Choroid plexus epithelial cell (primary cell): ENCODE measurements around a stretch of chr5.

GRCh38 chr5:133934257-133934763, 34.1 kb downstream of the C5orf15 start:
- RRBS: no CpG with 5 or more reads among the region's 6 CpGs

- RRBS: no CpG with 5 or more reads among the region's 3 CpGs
These were observed 11.9 kb downstream of the C5orf15 start for GRCh38 chr5:133956498-133957036.

- RRBS: no CpG with 5 or more reads among the region's 8 CpGs
These were observed 1.6 kb upstream of the C5orf15 start for GRCh38 chr5:133969648-133970839.

GRCh38 chr5:134003799-134004325, 913 bp downstream of the VDAC1 start:
- RRBS: 2% methylated on average over 21 of the region's 52 CpGs

DNA sequence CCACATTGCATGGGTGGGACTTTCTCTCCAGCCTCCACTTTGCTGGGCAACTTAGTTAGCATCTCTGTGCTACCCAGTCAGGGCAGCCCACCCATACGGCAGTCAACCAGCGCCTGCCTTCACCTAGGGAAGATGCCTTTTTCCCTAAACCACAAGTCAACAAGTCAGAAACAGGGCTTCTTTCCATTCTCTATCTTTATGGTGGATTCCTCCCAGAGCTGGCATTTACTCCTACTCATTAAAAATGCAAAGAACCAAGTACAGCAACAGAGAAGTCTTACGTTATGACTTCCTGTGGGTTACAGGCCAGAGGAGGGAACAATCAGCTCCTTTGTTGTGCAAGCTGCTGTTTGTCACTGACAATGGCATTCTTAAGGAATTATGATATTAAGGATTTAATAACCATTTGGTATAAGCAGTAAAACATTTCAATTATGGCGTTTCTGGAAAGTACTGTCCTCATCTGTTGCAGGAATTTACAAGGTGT, 48.9 kb upstream of the VDAC1 start:
- RRBS: no CpG with 5 or more reads among the region's 4 CpGs

DNA sequence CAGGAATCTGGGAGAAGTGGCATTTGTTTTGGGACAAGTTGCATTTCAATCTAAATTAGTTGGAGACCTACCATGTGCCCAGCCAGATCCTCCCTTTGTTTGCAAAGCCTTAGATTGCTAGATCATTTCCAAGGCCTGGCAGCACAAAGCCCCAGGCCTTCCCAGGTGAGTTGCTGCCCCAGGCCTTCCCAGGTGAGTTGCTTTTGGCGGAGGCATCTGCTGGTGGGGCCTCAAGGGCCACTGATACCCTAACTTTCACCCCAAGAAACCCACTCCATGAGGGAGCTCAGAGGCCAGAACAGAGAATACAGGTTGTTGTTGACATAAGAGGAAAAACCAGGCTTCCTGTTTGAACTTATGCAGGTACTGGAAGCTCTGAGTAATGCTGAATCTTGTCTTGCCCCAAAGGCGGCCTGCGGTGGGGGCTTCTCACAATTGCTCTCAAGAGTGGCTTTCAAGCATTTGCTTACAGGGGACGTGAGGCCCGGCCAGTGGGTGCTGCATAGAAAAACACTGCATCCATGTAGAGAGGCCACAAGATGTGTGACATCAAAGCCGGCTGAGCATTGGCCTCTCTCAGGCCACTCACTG, 34.8 kb upstream of the TCF7 start:
- RRBS: 75% methylated on average over 1 of the region's 6 CpGs

DNA sequence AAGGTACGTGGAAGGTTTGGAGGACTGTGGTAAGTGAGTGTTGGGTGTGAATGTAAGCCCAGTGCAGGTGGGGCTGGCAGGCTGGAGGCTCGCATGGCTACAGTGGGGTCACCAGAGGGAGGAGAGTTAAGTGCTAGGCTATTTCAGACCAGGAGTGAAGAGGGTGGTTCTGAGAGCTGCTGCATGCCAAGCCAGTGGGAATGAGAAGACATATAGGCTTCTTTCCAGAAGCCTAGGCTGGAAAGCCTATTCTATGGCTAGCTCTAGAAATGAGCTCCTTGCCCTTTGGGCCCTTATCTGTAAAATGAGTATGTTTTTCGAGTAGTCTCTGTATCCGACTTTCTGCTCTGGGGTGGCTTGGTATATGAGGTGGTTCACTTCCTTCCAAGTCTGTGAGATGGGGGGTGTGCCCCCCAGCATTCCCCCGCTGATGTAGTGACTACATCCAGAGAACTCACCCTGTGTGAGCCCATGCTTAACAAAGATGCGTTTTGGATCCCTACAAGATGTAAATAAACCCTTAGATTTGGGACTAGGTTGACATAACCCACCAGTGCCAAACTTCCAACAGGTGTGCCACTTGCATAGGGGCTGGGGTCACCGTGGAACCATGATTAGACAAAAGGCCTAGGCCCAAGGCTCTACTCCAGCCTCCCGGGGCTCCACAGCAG, 2.5 kb downstream of the TCF7 start:
- RRBS: no CpG with 5 or more reads among the region's 8 CpGs

GRCh38 chr5:134124461-134124952, 10.0 kb downstream of the TCF7 start:
- RRBS: no CpG with 5 or more reads among the region's 6 CpGs

- RRBS: no CpG with 5 or more reads among the region's 11 CpGs
These were observed 26.8 kb downstream of the TCF7 start for GRCh38 chr5:134141030-134141963.

DNA sequence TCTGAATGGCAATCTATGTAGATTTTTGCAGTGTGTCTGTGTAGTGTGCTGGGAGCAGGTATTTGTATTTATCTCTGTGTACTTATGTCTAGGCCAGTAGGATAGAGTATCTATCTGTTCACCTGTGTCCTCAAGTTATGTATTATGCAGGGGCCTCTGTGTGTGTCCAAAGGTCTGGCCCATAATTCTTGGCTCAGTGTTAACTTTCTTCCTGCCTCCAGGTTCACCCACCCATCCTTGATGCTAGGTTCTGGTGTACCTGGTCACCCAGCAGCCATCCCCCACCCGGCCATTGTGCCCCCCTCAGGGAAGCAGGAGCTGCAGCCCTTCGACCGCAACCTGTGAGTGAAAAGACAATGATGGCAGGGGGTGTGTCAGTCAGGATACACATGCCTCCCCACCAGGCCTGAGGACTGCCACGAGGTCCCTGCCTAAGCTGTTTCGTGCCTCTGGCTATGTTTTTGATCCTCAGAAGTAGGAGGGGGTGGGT, 27.5 kb downstream of the TCF7 start:
- RRBS: no CpG with 5 or more reads among the region's 5 CpGs

DNA sequence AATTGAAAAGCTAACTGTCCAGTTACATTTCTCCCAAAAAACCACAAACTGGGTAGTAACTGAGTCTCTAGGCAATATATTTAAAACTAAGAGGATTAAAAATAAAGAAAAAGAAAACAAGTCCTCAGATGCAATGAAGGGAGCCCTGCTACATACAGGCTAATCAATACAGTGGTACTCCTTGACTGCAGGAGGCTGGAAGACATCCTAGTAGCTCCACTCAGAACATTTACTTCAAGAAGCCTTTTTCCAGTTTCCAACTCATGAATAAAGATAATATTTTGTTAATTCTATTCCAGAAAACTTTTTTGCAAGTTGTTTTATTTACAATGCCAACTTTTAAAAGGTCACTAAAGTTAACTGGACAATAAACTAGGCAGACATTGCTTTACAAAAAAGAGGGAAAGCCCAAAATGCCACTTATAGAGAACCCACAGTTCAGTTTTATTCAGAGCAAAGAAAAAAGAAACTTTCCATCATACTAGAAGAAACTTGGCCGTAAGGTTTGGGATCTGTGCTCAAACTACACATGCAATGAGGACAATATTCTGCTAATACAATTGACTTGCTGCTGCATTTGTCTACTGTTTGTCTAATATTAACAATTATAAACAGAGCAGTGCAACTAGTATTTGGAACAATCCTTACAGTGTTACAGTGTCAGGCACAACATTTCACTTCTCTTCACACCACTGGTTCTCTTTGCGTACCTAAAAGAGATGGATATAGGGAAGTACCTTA, 19.5 kb downstream of the SKP1 start:
- RRBS: no CpG with 5 or more reads among the region's 2 CpGs

- RRBS: no CpG with 5 or more reads among the region's 5 CpGs
These were observed 22.7 kb downstream of the PPP2CA start for GRCh38 chr5:134202832-134203922.

DNA sequence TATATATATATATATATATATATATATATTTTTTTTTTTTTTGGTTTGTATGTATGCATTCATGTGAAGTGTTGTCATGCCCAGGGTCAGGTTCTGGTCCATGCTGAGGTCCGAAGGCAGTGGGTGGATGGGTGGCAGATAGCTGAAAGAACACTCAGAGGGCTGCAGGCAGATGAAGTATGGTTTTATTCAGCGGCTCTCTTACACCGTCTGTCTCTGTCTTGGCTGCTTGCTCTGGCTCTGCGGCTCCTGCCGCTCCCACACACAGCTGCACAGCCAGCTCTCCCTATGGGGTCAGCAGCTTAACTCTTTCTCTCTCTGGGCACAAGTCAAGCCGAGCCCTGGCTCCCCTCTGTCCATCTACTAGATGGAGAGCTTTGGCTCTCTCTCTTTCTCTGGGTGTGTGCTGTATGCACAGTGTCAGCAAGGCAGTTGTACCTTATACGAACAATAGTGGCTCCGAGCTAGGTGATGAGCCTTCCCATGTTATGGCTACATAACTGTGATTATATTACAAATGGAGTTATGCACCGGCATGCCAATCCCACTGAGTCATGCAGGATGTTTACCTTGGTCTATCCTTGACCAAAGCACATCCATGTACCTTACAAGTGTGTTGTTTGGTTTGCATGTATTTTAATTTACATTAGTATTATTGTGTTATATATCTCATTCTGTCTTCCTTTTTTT, 19.2 kb upstream of the PPP2CA start:
- RRBS: no CpG with 5 or more reads among the region's 9 CpGs

DNA sequence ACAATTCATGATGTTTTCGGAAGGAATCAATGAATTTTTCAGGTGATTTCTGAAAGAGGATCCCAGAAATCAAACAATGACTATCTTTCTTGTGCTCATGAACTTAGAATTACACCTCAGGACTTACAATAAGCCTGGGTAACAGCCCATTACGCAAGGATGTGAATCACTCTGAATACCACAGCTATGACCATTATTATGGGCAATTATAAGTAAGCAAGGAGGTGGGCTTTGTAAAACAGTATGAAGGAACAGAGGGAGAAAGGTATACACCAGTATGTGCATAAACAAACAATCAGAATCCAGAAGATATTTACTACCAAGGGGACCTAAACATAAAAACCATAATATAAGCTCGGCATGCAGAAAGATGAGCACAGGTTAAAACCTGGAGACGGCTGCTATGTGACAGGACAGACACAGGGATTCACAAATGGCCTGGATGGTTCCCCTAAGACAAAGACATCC, 21.6 kb upstream of the PPP2CA start:
- RRBS: no CpG with 5 or more reads among the region's 4 CpGs

DNA sequence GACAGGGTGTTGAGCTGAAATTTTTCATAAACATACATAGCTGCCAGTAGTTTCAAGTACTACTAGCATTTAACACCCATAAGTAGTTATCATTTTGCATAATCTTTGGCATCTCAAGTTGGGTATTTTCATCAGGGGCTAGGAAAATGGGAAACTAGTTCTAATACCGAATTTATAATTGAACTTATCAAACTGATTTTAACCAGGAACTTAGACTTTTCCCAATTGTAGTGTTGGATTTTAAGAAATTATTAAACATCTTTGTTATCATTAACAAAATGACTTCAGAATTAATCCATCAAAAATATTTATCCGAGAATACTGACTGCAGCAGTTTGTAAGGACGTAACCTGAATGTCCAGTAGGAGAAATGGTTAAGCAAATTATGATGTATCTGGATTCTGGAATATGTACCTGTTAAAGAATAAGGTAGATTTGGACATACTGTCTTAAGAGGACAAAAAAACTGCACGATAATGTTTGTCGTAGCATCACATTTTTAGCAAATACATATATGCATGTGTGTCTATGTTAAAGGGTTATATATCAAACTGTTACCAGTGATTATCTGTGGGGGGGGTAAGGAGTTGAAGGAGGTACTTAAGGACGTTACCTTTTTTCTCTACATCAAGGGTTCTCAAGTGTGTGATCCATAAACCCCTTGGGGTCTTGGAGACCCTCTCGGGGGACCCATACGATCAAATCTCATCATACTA, 5.8 kb downstream of the UBE2B start:
- RRBS: no CpG with 5 or more reads among the region's 8 CpGs

DNA sequence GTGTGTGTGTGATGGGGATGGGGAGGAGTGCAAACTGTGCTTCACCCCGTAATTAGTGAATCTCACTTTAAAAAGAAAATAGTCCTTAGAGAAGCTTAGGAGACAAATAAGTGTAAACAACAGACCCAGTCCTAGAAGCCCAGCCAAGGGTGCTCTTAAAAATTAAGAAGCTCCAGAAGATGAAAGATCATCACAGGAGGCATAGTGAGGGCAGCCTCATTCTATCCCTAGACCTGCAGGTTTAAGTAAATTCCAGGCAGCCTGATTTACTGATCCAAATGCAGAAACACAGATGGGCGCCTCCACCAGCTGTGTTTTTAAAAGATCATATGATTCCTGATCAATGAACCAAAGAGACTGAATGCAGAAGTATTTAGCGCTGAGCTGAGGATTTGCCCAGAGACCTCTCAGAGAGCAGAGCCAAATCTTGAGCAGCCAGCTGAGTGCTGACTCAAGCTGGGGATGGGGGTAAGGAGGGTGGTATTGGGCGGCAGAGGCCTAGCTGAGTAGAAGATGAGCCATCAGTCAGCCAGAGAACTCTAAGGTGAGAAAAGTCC, 34.0 kb upstream of the CDKN2AIPNL start:
- RRBS: no CpG with 5 or more reads among the region's 4 CpGs

DNA sequence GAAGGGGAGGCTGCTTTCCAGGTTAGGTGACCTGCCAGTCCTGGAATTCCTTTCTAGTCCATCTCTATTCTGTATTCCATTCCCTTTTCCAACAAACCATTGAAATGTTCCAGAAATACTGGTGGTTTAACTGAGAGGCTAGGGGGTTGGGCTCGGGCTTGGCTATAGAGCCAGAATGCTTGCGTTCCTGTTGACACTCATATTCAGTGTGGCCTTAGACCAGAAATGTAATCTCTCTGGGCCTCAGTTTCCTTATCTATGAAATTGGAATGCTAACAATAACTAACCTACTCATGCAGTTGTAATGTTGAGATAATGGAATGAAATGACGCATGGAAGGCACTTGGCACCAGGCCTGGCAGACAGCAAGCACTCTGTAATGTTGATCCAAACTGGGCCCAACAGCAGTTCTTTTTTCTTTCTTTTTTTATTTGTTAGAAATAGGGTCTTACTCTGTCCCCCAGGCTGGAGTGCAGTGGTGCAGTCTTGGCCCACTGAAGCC, 26.8 kb downstream of the JADE2 start:
- RRBS: no CpG with 5 or more reads among the region's 3 CpGs

- RRBS: no CpG with 5 or more reads among the region's 8 CpGs
These were observed 889 bp downstream of the SEC24A start for GRCh38 chr5:134649380-134649967.

GRCh38 chr5:134873897-134874105, 370 bp upstream of the TXNDC15 start:
- RRBS: no CpG with 5 or more reads among the region's 5 CpGs

GRCh38 chr5:134926344-134927414, 21.7 kb downstream of the PCBD2 start:
- RRBS: no CpG with 5 or more reads among the region's 25 CpGs